Umbilical cord (tissue), 2 donors: ENCODE data around the genes MDFI, GUCA1ANB and UBR2.

- RAMPAGE, long total RNA: no peak
These were observed 13.6 kb downstream of the TREM1 start for GRCh38 chr6:41272588-41273537.

- RAMPAGE, long total RNA: no peak
These were observed 91.9 kb downstream of the NCR2 start for GRCh38 chr6:41427326-41427781.

- RAMPAGE, long total RNA: no peak
These were observed 43.3 kb upstream of the FOXP4 start for GRCh38 chr6:41502797-41503310.

- RAMPAGE, long total RNA: no peak
These were observed 5.1 kb downstream of the FOXP4 start for GRCh38 chr6:41551139-41551885.

- RAMPAGE, long total RNA: no peak
These were observed 20.9 kb downstream of the FOXP4 start for GRCh38 chr6:41567165-41567490.

DNA sequence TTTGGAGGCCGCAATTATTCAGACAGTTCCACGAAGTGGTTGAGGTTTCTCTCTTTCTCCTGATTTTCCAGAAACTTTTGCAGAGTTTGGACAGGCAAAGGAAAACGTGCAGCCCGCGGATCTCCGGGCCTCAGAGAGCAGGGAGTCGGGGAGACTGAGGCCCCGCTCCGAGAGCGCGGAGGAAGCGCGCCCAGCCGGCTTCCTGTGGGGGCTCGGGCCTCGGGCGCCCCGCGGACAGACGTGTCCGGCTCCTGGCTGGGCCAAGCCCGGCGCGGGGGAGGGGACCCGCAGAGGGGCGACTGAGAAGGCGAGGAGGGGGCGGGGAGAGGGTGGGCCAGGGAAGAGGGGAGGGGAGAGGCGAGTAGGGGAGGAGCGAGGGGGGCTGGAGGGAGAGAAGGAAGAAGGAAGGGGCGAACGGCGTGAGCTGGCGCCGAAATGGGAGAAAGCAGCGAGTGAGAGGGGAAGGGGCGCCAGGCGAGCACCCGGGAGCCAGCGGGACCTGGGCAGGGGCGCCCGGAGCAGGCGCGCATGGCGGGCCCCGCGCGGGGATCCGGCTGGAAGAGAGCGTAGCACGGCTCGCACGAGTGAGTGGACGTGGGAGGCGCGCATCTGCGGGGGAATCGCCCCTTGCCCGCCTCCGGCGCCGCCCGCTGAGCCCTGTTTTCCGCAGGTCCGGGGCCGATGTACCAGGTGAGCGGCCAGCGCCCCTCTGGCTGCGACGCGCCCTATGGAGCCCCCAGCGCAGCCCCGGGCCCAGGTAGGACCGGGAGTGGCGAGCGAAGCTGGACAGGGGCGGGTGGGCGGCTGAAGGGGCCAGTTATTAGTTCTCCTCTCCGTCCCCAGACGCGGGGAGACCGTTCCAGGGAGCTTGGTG, at the start of gene MDFI:
TSS of gene MDFI (plus strand) at position 400 of the 874 bp plus-strand sequence.
- RAMPAGE, long total RNA: start-site peak on the plus strand centred at position 606 of the sequence, 170 bp wide, 11 and 13 reads in 2 replicates

- RAMPAGE, long total RNA: no peak
These were observed 21.8 kb downstream of the TFEB start for GRCh38 chr6:41713504-41714186.

DNA sequence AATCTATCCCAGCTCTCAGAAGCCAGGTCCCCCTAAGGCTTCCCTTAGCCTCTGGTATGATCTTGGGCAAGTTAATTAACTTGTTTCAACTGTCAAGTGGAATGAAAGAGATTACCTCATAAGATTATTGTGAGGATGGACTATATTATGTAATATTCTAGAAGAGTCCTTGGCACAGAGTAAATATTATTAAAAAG, 1.0 kb downstream of the PRICKLE4 start:
- RAMPAGE, long total RNA: no peak

- RAMPAGE, long total RNA: no peak
These were observed 27.7 kb upstream of the TAF8 start for GRCh38 chr6:42022603-42023034.

- RAMPAGE, long total RNA: no peak
These were observed 6.2 kb upstream of the TAF8 start for GRCh38 chr6:42044166-42044557.

- RAMPAGE, long total RNA: no peak
These were observed 17.8 kb downstream of the TAF8 start for GRCh38 chr6:42068030-42068706.

GRCh38 chr6:42106383-42106644, 36.1 kb downstream of the C6orf132 start:
- RAMPAGE, long total RNA: no peak

- RAMPAGE, long total RNA: no peak
These were observed 5.1 kb downstream of the C6orf132 start for GRCh38 chr6:42137258-42137753.

DNA sequence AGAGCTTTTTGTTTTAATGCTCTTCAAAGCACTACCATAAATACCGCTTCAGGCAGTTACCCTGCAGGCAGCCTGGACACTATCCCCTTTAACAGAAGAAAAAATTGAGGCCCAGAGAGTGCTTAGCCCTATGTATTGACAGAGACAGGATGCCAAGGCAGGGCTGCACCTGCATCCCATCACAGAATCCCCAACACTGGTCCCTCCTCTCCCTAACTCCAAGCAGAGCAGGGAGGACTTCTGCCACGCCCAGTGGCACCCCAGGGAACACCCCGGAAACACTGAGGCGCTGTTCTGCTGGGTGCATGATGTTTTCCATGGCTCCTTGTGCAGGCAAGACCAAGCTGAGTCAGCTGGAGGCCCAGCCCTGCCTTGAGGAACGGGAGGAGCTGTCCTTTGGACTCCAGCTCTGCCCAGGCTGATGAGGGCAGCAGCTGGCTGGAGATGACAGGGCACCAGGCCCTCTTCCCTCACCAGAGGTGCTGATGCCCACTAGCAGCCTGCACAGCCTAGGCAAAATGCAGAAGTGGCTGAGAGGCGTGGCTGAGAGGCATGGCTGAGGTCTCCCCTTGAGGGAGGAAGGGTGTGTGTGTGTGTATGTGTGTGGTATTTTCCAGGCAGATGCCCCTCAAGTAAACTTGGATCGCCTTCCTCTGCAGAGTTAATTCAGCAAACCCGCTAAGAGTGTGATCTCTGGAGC, 2.5 kb downstream of the C6orf132 start:
- RAMPAGE, long total RNA: no peak

GRCh38 chr6:42155056-42155633, at the start of gene GUCA1ANB:
TSS of gene GUCA1ANB (plus strand) at chr6:42155406.
- RAMPAGE, long total RNA: no peak

GRCh38 chr6:42280065-42280768, 62.6 kb upstream of the MRPS10 start:
- RAMPAGE, long total RNA: no peak

GRCh38 chr6:42306815-42307442, 89.3 kb upstream of the MRPS10 start:
- RAMPAGE, long total RNA: no peak

DNA sequence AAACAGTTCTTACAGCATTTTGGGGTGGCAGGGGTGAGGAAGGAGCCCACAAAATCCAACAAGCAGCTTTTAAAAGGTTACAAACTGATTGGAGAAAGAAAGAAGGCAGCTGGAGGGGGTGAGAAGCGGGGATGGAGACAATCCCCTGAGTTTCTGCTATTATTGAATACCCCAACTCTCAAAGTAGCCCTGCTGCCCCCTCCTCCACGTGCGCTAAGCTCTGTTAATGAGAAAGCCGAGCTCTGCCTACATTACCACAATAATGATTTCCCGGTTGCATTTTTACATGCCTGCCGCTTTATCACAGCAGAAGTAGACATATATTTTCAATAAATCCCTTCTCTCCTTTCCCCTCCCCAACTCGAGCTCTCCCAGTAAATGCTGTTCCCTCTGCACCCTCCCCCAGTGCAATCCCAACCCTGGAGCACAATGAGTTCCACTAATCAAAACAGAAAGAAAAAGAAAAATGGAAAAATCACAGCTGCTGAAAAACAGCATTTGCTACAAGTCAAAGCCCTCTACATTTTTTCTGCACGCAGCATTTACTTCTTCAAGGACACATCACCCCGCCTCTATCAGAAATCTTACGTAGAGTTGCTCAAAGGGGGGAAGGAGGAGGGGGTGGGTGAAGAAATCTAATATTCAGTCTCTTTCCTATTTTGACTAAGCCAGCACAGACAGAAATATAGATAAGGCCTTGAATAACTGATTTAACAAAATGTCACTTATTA, 10.8 kb downstream of the TRERF1 start:
- RAMPAGE, long total RNA: no peak

DNA sequence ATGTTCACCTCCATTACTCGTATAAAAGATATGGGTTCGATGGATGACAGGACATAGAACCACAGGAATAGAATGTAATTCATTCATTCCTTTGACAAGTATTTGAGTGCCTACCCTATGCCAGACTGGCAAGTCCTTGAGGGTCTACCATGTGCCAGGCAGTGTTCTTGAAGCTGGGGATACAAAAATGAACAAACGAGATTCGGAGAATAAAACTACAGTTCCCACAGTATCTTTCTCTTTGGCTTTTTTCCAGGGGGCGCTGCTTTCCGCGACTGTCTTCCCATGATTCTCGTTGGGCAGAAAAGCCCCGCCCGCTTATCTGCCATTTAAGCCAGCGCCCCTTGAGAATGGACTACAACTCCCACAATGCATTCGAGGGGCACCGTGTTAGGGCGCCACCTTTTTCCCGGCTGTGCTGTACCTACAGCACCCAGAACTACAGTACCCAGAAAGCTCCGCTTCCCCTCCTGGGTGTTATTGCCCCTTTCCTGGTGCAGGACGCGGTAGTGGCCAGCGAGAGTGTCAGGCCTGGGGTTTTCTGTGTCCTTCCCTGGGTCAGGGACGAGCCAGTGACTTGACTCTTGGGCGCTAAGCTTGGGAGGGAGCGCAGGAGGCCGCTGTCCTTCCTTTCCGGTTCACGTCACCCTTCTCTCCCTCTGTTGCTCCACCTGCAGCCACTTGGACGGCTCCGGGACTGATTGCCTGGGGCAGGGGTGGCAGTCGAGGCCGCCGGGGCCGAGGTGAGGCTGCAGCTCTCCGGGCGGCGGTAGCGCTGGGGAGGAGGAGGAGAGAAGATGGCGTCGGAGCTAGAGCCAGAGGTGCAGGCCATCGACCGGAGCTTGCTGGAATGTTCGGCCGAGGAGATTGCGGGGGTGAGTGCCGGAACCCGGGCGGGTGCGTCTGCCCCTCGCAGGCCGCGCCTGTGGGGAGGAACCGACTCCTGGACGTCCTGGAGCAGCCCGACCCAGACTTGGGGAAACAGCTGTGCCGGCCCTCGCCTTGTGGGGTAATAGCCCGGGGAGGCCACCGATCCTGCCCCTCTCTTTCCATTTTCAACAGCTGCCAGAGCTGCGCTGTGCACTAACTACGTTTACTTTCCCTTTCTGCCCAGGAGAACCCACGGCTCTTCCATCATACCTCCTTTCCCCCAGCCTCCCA, at the start of gene UBR2:
TSS of gene UBR2 (plus strand) at position 507 of the 1,161 bp plus-strand sequence.
- RAMPAGE, long total RNA: start-site peak on the plus strand centred at position 483 of the sequence, 223 bp wide, 56 and 61 reads in 2 replicates

DNA sequence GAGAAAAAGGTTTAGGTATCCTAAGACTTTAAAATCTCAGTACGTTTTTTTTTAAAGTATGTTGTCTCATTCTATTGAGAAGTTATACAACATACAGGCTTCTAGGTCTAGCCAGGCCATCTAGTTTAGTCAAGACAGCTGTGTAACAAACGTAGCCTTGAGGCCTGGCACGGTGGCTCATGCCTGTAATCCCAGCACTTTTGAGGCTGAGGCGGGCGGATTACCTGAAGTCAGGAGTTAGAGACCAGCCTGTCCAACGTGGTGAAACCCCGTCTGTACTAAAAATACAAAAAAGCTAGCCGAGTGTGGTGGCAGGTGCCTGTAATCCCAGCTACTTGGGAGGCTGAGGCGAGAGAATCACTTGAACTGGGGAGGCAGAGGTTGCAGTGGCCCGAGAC, 3.3 kb downstream of the BICRAL start:
- RAMPAGE, long total RNA: no peak